Natural killer cell (primary cell): ENCODE data around the genes EP300, PHF5A, POLR3H and CCDC134.

- PRO-cap: bidirectional peak, plus-strand start at chr22:41092010, minus-strand start at chr22:41092010; bidirectional peak, plus-strand start at chr22:41092592, minus-strand start at chr22:41092436
Measured at GRCh38 chr22:41091925-41092974, at the start of gene EP300. Gene EP300, plus strand, starts transcription at chr22:41092592.

DNA sequence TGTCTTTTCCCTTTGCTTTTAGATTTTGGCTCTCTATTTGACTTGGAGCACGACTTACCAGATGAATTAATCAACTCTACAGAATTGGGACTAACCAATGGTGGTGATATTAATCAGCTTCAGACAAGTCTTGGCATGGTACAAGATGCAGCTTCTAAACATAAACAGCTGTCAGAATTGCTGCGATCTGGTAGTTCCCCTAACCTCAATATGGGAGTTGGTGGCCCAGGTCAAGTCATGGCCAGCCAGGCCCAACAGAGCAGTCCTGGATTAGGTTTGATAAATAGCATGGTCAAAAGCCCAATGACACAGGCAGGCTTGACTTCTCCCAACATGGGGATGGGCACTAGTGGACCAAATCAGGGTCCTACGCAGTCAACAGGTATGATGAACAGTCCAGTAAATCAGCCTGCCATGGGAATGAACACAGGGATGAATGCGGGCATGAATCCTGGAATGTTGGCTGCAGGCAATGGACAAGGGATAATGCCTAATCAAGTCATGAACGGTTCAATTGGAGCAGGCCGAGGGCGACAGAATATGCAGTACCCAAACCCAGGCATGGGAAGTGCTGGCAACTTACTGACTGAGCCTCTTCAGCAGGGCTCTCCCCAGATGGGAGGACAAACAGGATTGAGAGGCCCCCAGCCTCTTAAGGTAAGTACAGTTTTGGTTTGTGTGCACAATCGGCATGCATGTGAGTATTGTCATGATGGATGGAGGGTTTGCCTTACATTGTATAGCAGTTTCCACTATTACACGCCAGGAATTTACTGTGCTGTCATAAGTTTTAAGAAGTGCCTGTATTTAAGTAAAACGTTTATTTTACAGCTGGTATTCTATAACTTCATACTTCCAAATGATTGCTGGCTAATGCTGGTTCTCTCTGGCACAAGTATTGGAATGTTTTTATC, 25.0 kb downstream of the EP300 start:
- PRO-cap: no peak

DNA sequence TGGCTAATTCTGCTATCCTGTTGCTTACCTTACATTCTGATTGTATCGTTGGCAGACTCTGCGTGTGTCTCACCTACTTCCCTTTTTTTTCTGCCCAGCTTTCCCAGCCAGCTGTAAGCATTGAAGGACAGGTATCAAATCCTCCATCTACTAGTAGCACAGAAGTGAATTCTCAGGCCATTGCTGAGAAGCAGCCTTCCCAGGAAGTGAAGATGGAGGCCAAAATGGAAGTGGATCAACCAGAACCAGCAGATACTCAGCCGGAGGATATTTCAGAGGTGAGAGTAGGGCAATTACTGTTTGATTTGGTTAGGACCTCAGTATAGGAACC, 53.4 kb upstream of the L3MBTL2 start:
- PRO-cap: no peak

GRCh38 chr22:41229946-41230514, 10.7 kb downstream of the CHADL start:
- PRO-cap: no peak

- PRO-cap: no peak
Measured at GRCh38 chr22:41248714-41249173, 8.0 kb upstream of the CHADL start.

GRCh38 chr22:41393747-41394278, 12.1 kb downstream of the TEF start:
- PRO-cap: no peak

GRCh38 chr22:41468567-41468932, at the start of gene PHF5A:
Gene PHF5A, minus strand, starts transcription at chr22:41468692.
- PRO-cap: unidirectional peak, minus-strand start at chr22:41468635; unidirectional peak, minus-strand start at chr22:41468685

DNA sequence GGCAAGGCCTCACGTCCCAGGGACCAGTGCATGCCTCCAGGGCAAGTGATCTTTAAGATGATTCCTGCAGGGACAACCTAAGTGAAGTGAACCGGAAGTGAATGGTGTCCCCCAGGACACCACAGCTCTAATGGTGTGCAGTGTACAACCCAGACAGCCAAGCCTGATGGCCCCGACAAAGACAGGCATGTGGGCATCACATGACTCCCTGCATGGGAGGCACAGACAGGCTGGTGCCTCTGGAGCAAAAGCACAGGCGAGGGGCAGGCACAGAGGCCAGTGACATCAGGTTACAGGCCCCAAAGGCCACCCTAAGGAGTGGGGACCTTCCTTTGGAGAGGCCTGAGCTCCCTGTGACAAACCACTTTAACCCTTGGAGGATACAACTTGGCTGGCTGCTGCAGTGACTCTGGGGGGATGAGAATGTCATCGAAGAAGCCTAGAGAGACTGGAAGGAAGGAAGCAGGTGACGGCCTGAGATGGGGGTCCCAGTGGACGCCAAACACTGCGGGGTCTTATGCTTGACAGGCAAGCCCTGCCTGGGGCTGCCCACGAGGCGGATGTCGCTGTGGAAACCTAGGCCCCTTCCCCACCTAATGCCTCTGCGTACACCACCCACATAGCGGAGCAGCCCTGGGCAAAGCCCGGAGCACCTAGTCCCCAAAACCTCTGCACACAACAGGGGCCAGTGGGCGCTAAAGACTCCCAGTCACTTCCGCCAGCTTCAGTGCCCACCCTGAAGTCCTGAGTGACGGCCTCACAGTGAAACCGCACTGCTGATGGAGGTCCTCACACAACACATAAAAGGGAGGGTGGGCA, 12.4 kb downstream of the POLR3H start:
- PRO-cap: no peak

DNA sequence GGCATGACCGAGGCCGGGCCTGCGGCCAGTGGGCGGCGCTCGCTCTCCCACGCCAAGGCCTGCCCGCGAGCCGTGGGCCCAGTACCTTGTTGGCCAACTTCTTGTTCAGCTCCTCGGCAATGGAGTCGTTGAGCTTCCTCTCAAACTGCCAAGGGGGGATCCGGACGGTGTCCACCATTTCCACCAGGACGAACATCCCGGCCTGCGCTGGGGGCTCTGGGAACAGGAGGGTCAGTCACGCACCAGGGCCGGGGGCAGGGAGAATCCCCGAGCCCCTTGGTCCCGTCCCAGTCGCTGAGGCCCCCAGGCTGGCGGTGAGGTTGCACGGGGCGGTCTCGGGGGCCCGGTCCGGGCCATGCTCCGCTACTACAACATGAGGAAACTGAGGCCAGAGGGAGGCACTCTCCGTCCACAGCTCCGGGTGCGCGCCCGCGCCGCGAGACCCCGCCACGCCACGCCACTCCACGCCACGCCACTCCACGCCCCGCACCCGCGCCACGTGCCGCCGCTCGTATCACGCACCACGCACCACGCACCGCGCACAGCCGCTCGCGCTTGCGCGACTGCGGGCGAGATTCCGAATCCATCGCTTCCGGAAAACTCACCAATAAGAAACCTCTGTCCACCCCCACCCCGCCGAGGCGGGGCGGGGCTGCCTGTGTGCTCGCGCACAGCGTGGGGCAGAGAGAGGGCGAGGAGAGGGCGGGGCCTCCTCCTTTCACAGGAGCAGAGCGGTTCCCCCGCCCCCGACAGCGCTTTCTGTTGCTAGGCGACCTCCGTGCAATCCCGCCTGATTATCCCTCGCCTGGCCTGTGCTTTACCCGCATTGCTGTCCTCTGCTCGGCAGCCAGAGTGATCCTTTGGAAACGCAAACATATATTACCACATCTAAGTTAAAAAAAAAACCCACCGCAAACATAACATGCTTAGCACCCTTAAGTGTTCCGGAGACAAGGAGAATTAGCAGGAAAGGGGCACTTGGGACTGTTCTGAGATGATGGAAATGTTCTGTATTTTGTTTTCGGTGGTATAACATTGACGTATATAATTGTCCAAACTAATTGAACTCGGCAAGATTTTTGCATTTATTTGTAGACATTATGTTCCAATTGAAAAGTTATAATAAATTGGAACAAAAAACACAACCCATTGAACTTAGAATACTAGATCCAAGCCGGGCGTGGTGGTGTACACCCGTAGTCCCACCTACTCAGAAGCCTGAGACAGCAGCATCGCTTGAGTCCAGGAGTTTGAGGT, at the start of gene POLR3H:
Gene POLR3H (minus strand): TSS at position 565 of the 1,257 bp plus-strand sequence.
- PRO-cap: bidirectional peak, plus-strand start at position 676 of the sequence, minus-strand start at position 461 of the sequence

DNA sequence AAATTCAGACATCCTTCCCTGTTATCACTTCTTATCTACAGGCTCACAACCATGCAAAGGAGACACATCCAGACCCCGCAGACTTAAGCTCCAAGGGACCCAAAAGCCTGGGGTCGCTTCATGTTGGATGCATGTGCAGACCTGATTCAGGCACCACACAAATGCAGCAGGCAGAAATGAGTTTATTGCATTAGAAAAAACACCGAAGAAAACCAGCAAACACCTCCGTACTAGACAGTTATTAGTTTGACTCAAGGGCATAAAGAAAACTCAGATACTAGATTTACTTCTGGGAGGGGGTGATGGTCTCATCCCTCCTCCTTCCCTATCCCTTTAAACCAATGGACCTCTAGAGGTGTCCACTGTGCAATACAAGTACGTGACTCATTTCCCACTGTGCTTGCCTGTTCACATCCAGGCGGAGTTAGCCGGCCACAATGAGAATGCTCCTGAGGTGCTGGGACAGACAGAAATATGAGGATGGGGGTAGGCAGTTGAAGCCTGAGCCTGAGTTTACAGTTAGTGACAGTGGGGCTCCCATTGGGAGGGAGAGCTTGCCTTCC, 8.3 kb upstream of the PMM1 start:
- PRO-cap: no peak

DNA sequence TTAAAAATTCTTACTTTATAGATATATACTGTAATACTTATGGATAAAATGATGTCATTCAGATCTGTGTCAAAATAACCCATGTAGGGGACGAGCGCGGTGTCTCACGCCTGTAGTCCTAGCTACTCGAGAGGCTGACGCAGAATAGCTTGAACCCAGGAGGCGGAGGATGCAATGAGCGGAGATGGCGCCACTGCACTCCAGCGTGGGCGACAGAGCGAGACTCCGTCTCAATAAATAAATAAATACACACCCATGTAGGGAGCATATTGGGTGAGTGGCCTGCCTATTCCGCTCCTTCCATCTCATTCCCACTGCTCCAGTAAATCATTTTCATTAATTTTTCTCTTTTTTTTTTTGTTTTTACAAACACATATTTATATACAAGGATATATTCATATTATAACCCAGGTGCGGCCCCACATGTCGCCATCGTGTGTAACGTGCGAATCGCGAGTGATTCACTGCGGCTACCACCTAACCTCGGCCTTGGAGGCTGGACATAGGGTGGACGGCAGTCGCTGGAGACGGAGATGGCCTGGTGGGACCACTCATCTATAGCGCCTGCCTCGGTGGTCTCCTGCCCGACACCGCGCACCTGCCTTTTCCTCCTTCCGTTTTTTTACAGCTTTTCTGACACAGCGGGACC, 6.9 kb downstream of the SNU13 start:
- PRO-cap: no peak

- PRO-cap: no peak
Measured at GRCh38 chr22:41693867-41694862, 5.1 kb upstream of the MEI1 start.

- PRO-cap: bidirectional peak, plus-strand start at chr22:41800315, minus-strand start at chr22:41800245; bidirectional peak, plus-strand start at chr22:41800679, minus-strand start at chr22:41800491
Measured at GRCh38 chr22:41799579-41800819, at the start of gene CCDC134. Gene CCDC134, plus strand, starts transcription at chr22:41800679.

GRCh38 chr22:41905538-41906204, 9.2 kb downstream of the SHISA8 start:
- PRO-cap: no peak

DNA sequence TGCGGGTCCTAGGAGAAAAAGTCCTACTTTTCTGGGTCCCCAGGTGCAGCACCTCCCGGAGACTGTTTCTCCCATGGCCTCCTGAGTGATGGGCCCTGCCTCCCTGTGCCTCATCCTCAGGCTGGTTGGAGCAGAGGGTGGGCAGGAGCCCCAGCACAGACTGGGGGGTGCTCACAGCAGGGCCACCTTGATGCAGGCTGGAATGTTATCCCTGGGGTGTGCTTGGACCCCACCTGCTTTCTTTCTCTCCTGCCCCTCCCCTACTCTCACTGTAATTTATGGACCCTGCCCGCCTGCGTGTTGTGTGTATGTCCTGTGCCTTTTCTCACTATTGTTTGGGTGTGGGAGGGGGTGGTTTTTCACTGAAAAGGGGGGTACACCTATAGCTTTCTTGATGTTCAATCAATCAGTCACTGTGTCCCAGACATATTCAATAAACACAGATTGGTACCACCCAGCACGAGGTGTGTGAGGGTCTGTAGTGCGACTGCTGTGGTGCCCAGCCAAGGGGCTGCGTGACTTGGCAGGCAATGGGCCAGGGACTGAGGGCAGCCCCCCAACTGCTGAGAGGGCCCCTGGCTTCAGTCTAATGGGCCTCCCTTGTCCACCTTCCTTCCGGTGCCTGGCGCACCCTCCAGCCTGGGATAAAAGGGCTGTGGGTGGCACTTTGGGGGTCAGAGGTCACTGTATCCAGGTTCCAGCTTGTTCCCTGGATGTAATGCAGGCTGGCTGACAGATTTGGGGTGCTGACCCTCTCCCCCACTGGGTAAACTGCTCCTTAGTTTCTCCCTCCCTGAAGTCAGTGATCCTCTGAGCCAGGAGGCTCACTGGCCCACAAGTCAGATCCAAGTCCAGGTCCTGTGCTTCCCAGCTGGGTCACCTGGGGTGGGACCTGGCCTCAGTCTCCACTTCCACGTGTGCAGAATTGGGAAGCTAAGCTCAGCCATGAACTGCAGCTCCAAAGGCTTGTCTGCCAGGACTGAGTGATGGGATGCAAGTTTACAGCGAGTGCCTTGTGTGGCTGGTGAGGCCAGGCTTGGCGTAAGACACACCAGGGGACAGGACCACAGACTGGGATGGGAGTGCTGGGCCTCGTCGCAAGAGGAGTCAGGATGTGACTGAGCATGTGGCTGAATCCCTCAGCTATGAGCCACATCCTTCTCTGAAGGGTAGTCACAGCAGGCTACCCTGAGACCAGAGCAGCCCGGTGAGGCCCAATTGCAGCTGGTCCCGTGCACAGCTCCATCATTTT, 7.6 kb downstream of the SHISA8 start:
- PRO-cap: no peak

DNA sequence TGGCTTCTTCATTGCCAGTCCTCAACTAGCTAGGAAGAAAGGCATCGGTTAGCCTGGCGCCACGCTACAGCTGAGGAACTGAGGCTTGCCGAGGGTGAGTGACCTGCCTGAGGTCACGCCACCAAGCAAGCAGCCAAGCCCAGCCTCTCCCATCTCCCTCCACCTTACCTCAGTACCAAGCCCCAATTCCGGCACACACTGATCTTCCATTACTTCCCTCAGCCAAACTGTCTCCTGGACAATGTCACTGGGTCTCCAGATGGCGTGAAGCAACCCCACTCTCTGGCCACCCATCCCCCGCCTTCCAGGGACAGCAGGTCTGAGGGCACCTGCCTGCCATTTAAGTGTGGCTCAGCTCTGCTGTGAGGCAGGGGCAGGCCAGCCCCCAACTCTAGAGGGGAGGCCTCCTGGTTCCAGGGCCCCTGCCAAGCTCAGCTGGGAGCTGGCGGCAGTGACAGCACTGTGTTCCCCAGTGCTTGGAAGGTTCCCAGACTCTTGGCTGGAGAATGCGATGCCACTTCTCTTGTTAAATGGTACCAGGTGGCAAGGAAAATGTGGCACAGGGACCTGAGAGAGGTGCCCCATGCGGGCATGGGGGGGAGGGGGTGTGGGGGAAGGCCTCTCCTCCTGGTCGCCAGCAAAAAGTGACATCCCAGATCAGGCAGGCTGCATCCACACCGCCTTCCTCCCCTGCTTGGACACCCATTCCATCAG, 8.2 kb upstream of the TNFRSF13C start:
- PRO-cap: no peak

DNA sequence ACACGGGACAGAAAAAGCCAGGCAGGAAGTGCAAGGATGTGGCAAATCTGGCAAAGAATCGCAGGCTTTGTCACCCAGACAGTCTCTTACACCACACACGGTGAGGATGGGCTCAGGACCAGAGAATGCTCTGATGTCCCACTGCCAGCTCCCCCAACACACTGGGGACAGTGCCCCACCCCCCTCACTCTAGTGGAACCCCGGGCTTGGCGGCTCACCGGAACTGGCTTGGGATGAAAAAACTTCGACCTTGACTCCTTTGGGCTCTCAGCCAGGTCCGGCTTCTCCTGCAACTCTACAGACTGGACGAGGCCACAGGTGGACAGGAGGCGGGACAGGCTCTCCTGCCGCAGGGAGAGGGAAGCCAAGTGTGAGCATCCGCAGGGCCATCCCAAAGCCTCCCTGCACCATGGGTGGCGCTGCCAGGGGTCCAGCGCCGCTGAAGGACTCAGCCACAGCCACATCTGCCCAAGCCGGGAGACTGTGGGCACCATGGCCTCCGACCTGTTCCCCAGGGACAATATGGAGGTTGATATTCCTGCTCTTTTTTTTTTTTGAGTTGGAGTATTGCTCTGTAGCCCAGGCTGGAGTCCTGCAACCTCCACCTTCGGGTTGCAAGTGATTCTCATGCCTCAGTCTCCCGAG, 3.7 kb downstream of the RRP7A start:
- PRO-cap: no peak

- PRO-cap: no peak
Measured at GRCh38 chr22:42612638-42613326, 1.9 kb downstream of the POLDIP3 start.

GRCh38 chr22:42626984-42627713, 12.5 kb upstream of the POLDIP3 start:
- PRO-cap: no peak

GRCh38 chr22:42642058-42642395, 1.6 kb upstream of the ATP5MGL start:
- PRO-cap: no peak